SEM (cell line): ENCODE data around the genes PTPRN and DNPEP.

- PRO-cap = no peak
Observed at GRCh38 chr2:219273779-219275018, 5.0 kb upstream of the DNAJB2 start.

DNA sequence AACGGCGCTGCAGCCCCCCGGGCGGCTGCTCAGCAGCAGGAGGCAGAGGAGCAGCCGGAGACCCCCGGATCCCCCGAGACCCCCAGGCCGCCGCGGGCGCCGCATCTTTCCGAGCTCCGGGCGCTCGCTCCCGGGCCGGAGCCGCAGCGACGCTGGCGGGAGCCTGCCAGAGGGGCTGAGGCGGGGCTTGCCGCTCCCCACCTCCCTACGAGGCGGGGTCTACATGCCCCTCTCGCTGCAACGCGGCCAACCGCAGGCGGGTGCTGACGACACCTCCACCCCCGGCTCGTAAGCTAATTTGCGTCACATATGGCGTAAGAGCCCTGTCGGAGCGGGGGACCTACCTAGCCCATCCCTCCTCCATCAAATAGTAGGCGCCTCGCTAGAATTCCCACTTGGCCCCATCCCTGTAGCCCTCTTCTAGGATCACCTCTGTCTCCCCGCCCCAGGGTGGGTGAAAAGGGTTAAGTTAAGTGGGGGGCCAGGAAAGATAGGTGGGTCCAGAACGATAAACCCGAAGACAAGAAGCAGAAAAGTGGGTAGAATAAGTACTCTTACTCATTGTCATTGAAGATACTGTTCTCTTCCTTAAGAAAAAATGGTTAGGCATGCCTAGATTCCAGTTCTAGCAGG lies at the start of gene PTPRN:
Gene PTPRN, minus strand, starts transcription at position 174 of the 633 bp plus-strand sequence.
- PRO-cap = no peak

DNA sequence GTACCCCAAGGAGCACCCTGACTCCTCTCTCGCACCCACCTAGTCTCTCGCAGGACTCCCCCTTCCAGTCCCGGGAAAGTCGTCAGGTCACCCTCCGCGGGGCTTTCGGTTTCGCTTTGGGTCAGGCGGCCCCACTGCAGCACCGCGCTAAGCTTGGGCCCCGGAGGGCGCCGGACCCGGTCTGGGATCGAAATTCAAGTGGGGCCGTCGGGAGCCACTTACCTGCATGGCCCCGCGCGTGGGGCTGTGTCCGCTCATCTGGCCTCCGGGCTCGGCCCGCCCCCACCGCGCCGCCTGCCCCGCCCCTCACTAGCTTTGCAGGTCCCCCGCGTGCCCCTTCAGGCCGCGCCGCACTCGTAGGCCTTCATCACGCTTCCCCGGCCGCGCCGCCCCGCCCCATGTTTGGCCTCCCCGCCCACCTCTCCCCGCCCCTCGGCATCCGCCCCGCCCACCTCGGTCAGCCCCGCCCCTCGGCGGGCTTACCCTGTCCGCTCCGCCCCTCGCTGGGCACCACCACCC lies at the start of gene DNPEP:
Gene DNPEP, minus strand, starts transcription at position 376 of the 519 bp plus-strand sequence.
- PRO-cap = bidirectional peak, plus-strand start at position 134 of the sequence, minus-strand start at position 49 of the sequence; unidirectional peak, minus-strand start at position 311 of the sequence; unidirectional peak, minus-strand start at position 371 of the sequence

DNA sequence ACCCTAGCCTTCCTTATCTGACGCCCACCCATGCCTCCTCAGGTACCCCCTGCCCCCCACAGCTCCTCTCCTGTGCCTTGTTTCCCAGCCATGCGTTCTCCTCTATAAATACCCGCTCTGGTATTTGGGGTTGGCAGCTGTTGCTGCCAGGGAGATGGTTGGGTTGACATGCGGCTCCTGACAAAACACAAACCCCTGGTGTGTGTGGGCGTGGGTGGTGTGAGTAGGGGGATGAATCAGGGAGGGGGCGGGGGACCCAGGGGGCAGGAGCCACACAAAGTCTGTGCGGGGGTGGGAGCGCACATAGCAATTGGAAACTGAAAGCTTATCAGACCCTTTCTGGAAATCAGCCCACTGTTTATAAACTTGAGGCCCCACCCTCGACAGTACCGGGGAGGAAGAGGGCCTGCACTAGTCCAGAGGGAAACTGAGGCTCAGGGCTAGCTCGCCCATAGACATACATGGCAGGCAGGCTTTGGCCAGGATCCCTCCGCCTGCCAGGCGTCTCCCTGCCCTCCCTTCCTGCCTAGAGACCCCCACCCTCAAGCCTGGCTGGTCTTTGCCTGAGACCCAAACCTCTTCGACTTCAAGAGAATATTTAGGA lies 725 bp upstream of the DES start:
- PRO-cap = no peak

DNA sequence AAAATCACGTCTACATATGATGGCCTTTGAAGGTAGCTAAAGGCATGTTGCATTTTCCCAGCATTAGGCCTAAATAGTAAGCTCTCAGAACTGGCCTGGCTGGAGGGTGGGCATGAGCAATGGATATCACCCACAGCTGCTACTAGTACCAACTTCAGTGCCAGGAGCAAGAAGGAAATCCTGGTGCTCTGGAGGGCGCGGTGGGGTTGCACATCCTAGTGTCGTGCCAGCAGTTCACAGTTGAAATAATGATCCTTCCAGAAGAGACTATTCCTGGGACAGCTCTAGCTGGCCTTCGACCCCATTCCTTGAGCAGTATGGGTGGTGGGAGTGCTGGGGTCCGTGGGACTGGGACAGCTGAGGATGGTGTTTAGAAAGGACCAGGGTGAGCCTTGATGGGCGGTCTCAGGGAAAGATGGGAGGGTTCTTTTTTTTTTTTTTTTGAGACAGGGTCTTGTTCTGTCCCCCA lies 4.9 kb downstream of the DES start:
- PRO-cap = no peak

GRCh38 chr2:219428619-219428940 lies 6.1 kb upstream of the SPEG start:
- PRO-cap = no peak

GRCh38 chr2:219442647-219443444 lies 8.2 kb downstream of the SPEG start:
- PRO-cap = no peak

DNA sequence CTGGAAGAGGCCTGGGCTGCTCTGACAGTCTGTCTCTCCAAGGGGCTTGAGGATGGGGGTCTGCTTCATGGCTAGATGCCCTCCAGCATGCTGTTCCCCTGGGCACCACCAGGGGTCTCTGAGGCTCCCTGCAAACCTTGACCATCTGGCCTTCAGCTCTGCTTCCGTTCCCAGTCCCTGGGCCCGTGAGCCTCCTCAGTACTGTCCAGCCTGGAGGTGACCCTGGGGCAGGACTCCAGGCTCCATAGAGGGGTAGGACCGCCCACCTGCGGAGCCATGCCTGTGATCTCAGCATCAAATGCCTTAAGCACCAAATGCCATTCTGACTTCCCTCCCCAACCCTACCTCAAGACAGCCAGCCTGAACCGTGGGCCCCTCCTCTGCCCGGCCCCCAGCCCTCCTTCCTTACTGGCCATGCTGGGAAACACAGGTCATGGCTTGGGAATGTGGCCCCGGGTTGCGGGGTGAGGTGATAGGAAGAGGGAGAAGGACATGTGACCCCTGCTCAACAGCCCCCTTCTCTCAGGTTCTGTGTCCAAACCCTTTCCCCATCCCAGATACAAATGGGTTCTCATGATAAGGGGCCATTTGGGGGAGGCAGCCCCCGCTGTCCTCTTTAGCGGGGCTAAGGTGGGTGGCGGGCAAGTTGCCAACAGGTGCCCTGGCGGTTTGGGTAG lies 25.0 kb downstream of the SPEG start:
- PRO-cap = no peak

GRCh38 chr2:219506639-219507620 lies 7.4 kb upstream of the ASIC4 start:
- PRO-cap = no peak

GRCh38 chr2:219566703-219567214 lies 4.6 kb downstream of the OBSL1 start:
- PRO-cap = no peak

- PRO-cap = no peak
Observed at GRCh38 chr2:219605240-219605931, 7.7 kb downstream of the STK11IP start.

DNA sequence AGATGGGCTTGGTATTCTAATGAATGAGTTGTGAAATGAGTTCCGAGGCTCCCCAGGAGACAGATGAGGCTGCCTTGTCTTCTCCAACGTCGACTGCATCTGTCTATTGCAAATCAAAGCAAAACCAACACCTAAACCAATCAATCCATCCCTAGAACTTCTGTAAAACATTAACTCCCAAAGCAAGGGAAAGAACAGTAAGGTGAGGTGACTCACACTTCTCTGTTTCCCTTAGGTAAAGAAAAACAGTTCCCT lies 249.4 kb downstream of the EPHA4 start:
- PRO-cap = no peak

DNA sequence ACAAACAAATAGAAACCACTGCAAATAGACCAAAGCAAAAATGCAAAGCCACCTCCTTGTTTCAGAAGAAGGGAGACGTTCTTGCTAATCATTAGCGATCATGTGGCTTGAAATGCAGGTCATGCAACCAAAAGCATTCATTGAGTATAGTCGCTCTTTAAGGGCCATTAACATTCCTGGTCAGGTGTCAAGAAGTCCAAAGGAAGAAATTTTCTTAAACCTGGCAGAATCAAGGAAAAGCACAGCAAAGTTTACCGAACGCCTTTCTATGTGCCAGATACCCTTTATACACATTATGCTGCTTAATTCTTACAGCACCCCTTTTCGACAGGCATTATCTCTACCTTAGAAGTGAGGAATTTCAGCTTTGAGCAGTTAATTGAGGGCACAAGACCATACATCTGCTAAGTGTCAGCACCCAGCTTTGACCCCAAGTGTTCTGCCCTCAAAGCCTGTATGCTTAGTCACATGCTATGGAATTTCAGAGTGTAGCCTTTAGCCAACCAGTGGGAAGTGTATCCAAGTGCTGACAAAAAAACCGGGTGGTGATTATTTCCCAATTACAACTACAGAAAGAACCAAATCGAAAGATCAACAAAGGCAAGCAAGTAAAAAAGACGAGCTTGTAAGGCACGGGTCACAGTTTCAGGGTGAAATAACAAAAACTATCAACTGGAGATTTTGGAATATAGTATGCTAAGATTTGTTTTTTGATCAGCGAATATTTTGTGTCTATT lies 70.7 kb downstream of the EPHA4 start:
- PRO-cap = no peak

DNA sequence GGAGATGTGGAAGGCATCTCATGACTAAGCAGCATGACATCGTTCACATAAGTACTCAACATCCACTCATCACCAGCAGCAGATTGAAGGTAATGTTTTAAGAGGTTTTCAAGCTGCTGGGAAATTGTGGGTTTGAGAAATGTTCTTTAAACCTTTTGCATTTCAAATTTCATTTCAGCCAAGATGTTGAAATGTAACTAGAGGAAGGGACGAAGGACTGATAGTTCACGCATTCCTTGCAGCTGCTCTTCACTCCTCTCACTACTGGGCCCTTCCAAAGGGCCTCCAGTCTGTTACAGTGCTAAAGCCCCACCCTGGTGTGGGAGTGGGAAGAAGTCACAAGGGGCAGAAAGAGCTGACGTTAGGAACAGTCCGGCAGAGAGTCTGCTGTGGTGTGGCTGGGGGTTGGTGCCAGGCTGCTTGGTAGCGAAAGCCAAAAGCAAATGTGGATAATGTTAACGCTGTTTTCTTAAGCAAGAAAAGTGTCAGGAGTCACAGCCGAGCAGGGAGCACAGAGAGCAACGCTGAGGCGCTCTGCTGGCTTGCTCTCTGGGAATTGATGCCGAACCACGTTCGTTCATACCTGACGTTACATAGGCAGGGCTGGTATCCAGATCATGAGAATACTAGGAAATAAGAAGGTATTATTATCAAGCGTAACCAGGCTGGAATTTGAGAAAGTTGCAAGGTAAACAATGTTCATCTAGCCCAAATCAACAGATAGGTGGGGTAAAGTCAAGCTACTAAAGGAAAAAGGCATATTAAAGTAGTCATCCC lies 324.7 kb upstream of the EPHA4 start:
- PRO-cap = no peak

DNA sequence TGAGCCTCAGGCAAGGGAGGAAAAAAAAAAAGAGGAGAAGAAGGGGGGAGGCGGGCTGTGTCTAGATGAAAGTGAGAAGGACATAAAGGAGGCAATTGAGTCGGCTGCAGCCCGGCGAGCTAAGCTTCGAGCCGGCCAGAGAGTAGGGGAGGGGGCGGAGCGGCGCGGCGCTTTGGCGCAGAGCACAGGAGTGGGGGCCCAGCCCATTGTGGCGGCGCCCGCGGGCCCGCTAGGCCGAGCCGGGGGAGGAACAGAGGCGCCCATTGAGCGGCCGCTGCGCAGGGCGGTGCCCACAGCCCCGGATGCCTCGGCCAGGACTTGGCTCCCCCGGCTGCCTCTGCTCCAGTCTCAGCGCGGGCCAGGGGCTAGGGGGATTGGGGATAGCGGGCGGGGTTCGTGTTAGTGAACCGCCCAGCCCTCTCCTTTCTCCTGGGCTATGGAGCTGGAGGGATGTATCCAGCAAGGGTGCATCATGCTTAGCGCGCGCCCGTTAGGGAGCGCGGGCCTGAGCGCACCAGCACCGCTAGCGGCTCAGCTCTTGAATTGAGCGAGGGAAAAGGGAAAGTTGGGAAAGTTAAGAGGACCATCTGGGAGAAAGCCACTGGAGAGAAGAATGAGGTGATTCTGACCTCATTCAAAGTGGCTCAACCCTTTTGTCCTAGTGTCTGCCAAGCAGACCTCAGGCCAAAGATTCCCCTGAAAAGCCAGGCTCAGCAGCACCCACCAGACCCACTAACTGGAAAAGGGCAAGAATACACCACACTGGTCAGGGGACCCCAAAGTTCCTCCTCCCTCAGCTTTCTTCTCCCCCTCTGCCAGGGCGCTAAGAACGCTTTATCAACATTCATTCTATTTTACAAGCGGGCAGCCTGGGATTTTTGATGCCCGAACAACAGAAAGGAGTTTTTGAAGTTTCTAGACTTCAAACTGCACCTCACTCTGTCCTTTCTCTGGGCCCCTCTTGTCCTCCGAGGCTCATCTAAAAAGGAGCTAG lies 7.6 kb downstream of the PAX3 start:
- PRO-cap = no peak

GRCh38 chr2:222305609-222306484 lies 7.0 kb upstream of the PAX3 start:
- PRO-cap = bidirectional peak, plus-strand start at chr2:222306189, minus-strand start at chr2:222306167; unidirectional peak, minus-strand start at chr2:222306264

DNA sequence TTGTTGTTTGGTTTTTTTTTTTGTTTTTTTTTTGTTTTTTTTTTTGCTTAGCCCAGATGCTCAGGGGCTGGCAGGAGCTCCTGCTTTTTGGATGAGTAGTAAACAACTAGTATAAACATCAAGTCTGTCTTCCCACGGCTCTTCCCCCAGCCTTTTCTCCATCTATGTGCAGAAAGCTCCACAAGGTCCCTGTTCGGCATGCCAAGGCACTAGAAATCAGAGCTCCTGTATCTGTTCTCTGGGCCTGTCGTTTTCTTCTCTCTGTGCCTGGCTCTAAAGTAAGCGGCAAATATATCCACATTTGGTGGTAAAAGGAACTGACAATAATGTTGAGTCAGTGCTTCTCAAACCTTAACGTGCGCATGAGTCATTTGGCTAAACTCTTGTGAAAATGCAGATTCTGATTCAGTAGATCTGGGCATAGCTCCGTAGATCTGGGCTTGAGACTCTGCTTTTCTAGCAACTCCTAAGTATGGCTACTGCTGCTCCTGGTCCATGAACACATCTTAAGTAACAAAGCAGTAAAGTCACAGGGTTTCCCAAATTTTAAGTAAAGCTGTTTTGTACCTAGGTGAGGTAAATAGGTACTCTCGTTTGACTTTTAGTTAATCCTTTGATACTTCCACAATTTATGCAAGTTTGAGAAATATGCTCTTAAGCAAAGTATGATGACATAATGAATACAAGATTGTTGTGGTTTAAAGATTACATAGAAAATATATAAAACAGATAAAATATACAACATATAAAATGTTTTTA lies 16.5 kb upstream of the ACSL3 start:
- PRO-cap = no peak

DNA sequence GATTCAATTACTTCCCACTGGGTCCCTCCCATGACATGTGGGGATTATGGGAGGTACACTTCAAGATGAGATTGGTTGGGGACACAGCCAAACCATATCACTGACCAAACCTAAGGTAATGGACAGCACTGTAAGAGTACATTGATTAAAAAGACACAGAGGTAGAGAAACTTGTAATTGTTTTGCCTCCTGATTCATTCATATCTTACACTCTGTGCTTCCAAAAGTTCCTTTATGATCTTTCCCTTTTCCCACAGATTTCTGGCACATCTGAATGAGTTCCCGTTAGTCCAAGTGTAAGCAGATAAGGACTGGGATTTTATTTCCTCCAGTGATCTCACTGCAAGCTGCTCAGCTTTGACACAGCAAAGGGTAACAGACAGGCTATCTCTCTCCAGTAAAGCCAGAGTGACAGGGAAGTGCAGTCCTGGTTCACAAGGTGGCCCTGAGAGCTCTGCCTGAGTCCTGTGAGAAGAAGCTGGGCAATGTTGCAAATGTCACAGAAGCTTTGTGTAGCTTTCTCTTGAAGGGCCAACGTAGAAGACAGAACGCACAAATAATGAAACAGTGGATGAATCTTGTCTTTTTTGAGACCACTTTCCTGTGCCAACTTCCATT lies 32.6 kb upstream of the KCNE4 start:
- PRO-cap = no peak

GRCh38 chr2:223038720-223039057 lies 13.3 kb upstream of the KCNE4 start:
- PRO-cap = no peak

GRCh38 chr2:223050711-223051674 lies 997 bp upstream of the KCNE4 start:
- PRO-cap = no peak